Left ventricle myocardium (tissue), 1 donor: ENCODE measurements around the genes IGF2, OR51D1, OR51S1 and OR52J3.

GRCh38 chr11:2102578-2103011, 36.6 kb downstream of the IGF2 start:
- PRO-cap, result bidirectional peak, plus-strand start at chr11:2102891, minus-strand start at chr11:2102723

DNA sequence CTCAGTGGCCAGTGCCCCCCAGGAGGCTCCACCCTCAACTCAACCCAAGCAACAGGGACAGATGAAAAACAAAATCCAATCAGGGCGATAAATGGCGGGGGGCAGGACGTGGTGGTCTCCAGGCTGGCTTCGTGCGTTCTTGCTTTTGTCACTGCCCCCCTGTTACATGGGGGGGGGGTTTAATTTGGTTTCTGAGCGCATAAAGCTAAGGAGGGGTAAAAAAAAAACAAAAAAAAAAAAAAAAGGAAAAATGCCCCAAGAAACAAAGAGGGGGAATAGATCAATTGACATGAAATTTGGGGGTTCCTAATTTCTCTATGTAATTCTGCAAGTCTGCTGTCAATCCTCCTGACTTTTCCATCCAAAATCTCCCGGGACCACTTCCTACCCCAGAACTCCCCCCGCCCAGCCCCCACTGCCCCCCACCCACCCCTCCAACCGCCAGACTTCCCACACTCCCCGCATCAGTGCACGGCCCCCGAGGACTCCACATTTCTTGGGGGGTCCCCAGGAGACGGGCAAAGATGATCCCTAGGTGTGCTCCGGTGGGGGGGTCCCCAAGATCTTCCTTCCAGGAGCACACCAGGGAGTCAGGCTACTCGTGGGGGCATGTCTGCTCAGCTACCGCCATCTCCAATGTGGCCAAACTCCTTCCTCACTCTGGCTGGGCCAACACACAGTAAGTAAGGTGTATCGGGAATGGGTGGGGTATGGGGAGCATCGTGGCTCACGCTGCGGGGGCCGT, 8.7 kb downstream of the IGF2 start:
- PRO-cap, result no peak

- PRO-cap, result unidirectional peak, minus-strand start at chr11:2139279; unidirectional peak, minus-strand start at chr11:2139389
These were observed at the start of gene IGF2 for GRCh38 chr11:2139062-2139485. IGF2 (minus strand) TSS chr11:2139389.

DNA sequence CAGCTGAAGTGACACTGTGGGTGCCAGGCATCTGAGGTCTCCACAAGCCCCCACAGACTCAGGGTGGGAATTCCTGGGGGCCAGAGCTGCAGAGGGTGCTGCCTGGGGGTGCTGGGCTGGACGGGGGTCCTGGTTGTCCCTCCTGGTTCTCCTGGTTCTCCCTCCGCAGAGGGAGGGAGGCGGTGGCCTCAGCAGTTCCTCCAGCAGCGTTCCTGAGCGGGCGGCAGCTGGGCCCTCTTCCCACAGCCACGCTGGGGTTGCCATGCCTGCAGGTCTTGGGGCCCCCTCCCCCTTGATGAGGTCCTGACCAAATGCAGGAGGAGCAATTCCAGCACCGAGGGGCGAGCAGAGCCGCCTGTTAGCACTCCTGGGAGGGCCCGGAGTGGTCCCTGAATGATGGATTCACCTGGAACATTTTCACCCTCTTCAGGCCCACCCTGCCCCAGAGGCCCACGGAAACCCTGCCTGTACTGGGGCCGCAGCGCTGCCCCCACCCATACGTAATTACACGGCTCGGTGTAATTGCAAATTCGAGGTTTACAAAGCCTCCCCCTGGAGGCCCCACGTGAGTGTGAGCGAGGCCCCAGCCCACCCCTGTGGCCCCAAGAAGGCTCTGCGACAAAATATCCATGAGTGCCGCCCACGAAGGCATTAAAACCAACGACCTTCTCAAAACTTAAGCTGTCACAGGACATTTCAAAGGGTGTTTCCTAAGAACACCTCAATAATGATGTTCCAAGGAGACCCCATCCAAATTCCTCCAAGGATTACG, 597 bp downstream of the C11orf21 start:
- PRO-cap, result no peak

GRCh38 chr11:2379392-2380011, 2.4 kb downstream of the CD81 start:
- PRO-cap, result no peak

- PRO-cap, result no peak
These were observed 212.2 kb downstream of the KCNQ1 start for GRCh38 chr11:2656828-2657574.

GRCh38 chr11:2881617-2882408, 3.8 kb downstream of the CDKN1C start:
- PRO-cap, result no peak

GRCh38 chr11:2891783-2893230, 6.7 kb upstream of the CDKN1C start:
- PRO-cap, result bidirectional peak, plus-strand start at chr11:2892668, minus-strand start at chr11:2892581

DNA sequence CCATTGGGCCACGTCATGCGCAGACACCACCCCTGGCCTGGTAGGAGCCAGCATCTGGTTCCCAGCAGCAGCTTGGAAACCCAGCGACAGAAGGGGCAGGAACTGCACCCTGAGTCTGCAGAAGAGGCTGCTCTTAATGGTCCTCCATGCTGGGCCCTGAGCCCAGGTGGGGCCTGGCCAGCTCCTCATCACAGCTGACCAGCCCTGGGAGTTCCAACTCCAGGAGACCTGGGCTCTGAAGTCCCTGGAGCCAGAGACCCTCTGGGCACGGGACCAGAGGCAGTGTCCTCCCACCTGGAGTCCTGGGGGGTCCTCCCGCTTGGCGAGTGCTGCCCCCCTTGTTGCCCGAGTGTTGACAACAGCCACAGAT, 5.5 kb downstream of the PHLDA2 start:
- PRO-cap, result no peak

- PRO-cap, result no peak
These were observed 325 bp upstream of the PHLDA2 start for GRCh38 chr11:2929461-2930029.

- PRO-cap, result no peak
These were observed 15.6 kb downstream of the CARS1 start for GRCh38 chr11:3041519-3042143.

DNA sequence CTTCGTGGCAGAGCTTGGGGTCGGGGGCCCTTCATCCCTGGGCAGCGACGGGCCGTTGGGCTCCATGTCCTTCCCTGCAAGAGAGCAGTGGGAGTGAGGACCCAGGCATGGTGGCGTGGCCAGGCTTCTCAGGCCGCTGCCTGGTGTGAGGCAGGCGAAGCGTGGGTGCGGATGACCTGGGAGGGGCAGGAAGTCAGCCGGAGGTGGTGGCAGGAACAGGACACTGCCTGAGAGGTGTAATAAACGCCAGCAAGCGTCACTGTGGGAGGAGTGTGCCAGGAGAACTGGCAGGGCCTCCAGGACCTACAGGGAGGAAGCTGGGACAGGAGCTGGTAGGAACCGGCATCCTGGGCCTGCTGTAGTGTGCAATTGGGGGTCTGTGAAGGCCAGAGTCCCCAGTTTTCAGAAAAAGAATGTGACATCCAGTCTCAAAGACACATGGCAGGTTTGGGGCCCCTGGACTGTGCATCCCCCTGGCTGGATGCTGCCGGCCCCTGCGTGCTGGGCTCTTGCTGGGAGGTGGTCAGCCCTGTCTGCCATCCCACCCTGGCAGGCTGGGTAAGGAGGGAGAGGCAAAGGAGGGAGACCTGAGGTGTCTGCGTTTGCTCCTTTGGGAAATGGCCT, 38.5 kb downstream of the OSBPL5 start:
- PRO-cap, result no peak

DNA sequence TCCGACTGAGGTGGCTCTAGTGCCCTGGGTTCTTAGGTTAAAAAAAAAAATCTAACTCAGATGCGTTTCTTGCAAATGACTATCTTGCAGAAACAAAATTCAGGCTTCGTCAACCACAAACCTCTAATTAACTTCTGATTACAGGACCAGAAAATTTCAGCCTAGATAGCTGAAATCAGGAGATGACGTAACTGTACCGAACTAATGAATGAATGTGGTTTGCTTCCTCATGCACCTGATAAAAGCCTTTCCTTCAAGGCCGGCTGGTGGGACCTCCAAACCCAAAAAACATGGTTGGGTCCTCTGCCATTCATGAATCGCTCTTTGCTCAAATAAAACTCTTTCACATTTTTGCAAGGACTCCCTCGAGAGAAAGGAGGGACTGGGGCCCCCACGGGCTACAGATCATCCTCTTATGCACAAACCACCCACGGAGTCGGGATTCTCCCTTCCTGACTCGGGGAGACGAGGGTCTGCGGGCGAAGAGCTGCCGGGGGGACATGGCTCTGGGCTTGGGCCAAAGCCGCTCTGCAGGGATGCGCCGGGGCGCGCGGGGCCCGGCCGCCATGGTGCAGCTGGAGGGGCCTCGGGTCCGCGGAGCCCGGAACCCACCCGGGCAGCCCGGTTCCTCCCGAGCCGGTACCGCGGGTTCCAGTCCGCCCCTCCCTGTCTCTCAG, 469 bp downstream of the ZNF195 start:
- PRO-cap, result no peak

- PRO-cap, result no peak
These were observed 14.1 kb downstream of the RHOG start for GRCh38 chr11:3826398-3827335.

GRCh38 chr11:3827336-3828418, 13.1 kb downstream of the RHOG start:
- PRO-cap, result no peak

GRCh38 chr11:3834578-3835669, 5.8 kb downstream of the RHOG start:
- PRO-cap, result no peak

- PRO-cap, result no peak
These were observed 1.2 kb downstream of the RRM1 start for GRCh38 chr11:4095718-4096298.

DNA sequence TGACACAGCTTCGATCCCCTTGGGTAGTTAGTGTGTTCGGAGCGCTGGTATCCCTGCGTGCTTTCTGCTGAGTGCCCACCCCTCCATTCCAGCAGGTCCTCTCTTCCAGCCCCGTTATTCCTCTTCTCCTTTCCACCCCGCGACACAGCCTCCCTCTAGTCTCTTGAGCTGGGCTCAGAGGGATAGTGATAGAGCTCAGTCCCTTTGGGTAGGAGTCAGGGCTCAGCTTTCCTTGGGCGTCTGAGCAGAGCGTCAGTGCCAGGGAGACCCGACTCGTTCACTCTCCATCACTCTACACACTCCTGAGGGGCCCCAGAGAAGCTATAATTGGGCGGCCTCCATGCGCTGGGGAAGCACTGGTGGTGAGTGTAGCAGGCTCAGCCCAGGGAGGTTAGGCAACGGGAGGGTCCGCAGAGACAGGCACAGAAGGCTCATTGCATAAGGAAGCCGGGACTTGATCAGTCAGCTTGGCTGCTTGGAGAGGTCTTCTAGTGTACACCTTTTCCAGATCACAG, at the start of gene OR51D1:
OR51D1 (plus strand) TSS at position 373 of the 515 bp plus-strand sequence.
- PRO-cap, result no peak

- PRO-cap, result no peak
These were observed at the start of gene OR51S1 for GRCh38 chr11:4849119-4849410. OR51S1 (minus strand) TSS chr11:4849208.

DNA sequence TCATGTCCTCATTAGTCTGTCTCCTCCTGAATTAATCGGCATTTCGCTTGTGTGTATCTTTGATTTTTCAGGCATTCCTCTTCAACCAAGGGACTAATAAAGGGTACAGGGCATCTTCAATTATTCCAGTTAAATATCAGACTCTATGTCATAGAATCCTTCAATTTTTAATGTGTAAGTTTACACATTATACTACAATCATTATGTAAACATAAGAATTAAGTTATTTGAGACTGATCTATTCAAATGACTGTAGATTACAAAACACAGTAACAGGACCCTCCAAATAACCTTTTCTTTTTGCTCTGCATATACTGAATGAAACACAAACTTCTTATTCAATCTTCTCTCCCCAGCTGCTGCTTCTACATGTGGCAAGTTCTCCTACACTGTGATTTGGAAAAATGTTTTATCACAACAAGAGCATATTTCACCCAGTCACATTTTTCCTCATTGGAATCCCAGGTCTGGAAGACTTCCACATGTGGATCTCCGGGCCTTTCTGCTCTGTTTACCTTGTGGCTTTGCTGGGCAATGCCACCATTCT, at the start of gene OR52J3:
OR52J3 (plus strand) TSS at position 405 of the 547 bp plus-strand sequence.
- PRO-cap, result no peak